BE2C (cell line): ENCODE results near the gene ESRRG.

- RRBS, result no CpG with 5 or more reads among the region's 5 CpGs
Measured at GRCh38 chr1:212691733-212691940, 8.0 kb downstream of the BATF3 start.

GRCh38 chr1:212698859-212699541, 640 bp downstream of the BATF3 start:
- RRBS, result 4% methylated on average over 7 of the region's 42 CpGs

DNA sequence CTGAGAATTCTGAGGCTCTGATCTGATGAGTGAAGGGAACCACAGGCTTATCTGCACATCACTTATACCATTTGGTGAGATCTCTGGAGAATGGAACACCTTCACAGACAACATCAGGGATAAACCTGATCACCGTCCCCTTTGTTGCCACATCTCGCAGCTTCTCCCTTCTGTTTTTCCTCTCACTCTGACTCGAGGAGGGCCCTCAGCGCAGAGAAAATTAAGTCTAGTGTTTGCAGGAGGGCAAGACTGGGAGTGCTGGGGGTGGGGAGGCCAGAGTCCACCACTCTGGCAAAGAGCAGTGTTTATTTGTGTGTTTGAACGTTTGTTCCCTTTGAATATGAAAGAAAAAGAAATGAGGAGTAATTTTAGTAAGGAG, 29.0 kb upstream of the BATF3 start:
- RRBS, result no CpG with 5 or more reads among the region's 5 CpGs

DNA sequence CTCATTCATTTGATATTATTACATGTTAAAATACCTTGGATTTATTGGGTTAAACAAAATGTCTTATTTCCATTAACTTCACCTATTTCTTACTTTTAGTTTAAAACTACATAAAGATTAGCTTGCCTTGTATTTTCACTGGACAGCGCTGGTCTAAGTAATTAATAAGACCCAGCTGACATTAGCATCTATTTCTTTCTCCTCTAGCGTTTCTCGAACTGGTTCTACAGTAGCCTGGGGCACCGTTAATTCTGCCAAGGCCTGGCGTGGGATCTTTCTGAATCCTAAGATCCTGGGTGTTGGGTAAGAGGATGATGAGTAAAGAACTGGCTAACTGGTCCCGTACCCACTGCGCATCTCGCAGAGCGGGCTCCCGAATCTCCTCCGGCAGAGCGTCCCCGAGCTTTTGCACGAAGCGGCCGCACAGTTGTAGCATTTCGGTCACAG, 370 bp downstream of the NSL1 start:
- RRBS, result no CpG with 5 or more reads among the region's 17 CpGs

DNA sequence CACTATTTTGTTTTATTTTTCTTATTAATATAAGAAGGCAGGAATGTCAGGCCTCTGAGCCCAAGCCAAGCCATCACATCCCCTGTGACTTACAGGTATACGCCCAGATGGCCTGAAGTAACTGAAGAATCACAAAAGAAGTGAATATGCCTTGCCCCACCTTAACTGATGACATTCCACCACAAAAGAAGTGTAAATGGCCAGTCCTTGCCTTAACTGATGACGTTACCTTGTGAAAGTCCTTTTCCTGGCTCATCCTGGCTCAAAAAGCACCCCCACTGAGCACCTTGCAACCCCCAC, 36.2 kb upstream of the VASH2 start:
- RRBS, result no CpG with 5 or more reads among the region's 2 CpGs

DNA sequence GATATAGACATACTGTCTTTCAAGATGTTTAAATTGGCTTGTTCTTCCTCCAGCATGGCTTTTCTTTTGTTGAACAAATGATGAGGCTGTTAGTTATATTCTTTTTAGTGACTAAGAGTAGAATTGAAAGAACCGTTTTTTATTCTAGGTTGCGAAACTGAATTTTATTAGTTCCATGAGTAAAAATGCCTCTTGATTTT, 112.3 kb downstream of the RPS6KC1 start:
- RRBS, result no CpG with 5 or more reads among the region's 2 CpGs

GRCh38 chr1:213462620-213462970, 411.6 kb downstream of the RPS6KC1 start:
- RRBS, result no CpG with 5 or more reads among the region's 5 CpGs

GRCh38 chr1:213582486-213582728, 405.4 kb upstream of the PROX1 start:
- RRBS, result no CpG with 5 or more reads among the region's 2 CpGs

DNA sequence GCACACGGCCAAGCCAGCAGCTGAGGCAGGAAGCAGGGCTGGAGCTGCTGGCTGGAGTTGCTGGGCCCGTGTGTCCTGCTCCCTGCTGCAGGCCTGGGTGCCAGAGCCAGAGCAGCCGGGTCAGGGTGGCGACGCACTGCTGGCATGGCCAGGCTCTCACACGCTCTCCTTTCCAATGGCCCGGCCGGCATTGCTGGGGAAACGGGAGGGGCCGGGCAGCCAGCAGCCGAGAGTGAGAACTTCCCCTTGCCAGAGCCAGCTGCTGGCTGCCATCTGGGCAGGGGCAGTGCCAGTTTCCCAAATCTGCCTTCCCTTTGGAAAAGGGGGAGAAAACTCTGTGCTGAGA, 82.4 kb upstream of the PROX1 start:
- RRBS, result 81% methylated on average over 5 of the region's 11 CpGs

DNA sequence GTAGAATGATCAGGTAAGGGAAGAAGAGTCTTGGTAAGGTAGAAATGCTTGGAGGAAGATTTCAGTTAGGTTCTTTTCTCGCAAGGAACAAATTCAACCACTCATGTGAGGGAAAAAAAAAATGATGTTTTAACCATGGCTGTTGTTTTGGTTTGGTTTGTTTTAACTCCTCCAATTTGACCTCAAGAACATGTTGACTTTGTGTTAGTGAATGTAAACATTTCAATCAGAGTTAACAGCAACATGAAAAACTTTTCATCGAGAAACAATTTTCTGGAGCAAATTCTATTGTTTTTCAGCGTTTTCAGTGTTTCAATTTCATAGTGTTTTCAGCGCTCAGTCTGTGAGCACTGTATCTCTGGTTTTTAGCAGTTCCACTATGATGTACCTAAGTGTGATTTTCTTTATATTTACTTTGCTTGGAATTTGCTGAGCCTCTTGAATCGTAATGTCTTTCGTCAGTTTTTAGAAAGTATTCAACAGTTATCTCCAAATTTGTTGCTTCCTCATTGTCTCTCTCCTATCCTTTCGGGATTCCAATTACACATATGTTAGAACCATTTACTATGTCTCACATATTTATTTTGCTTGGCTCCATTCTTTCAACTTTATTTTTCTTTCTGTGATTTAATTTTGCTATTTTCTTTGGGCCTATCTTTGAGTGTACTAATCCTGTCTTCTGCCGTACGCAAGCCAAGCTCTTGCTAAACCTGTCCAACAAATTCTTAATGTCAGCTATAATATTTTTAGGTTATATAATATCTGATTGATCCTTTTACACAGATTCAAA, 48.8 kb upstream of the PROX1 start:
- RRBS, result no CpG with 5 or more reads among the region's 9 CpGs

DNA sequence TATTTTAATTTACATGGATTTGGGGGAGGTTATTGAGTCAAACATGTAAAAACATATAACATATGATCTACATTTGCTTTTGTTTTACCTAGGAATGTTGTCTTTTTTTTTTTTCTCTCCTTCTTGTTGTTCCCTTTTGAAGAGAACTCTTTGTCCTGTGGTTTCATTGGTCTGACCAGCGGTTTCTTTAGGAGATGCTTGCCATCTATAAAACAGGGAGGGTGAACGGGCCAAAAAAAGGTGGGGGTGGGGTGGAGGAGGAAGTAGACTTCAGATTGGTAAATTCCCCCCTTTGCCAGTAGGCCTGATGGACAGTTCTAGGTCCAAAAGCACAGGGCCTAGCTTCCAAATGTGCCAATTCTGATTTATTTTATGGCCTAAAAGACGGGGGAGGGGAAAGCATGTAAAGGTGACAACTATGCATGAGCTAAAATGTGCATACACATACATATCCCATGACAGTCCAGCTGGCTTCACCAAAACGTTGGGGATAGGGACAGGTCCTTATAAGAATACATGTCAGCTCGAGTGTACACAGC, 6.5 kb upstream of the PROX1 start:
- RRBS, result no CpG with 5 or more reads among the region's 5 CpGs

DNA sequence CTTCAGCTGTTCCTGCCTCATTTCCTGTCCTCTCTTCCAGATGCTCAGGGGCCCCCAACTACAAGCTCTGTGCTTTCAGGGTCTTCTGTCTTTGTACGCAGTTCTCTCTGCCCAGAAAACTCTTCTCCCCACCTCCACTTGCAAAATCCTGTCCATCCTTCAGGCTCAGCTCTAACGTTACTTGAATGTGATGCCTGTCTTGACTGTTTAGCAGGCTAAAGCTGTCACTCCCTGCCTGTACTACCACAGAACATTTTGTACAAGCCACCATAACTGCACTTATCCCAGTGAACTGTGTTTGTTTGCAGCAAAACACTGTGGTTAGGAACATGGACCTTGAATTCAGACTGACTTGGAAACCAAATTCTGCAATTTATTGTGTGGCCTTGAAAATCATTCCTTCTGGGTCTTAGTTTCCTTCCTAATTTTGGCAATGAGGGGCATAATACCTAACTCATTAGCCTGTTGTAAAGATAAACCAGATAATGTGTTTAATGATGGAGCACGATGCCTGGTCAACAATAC, 2.2 kb upstream of the SMYD2 start:
- RRBS, result no CpG with 5 or more reads among the region's 3 CpGs

- RRBS, result no CpG with 5 or more reads among the region's 7 CpGs
Measured at GRCh38 chr1:214331916-214332299, 50.9 kb downstream of the SMYD2 start.

GRCh38 chr1:214362097-214362335, 81.1 kb downstream of the SMYD2 start:
- RRBS, result no CpG with 5 or more reads among the region's 1 CpG

DNA sequence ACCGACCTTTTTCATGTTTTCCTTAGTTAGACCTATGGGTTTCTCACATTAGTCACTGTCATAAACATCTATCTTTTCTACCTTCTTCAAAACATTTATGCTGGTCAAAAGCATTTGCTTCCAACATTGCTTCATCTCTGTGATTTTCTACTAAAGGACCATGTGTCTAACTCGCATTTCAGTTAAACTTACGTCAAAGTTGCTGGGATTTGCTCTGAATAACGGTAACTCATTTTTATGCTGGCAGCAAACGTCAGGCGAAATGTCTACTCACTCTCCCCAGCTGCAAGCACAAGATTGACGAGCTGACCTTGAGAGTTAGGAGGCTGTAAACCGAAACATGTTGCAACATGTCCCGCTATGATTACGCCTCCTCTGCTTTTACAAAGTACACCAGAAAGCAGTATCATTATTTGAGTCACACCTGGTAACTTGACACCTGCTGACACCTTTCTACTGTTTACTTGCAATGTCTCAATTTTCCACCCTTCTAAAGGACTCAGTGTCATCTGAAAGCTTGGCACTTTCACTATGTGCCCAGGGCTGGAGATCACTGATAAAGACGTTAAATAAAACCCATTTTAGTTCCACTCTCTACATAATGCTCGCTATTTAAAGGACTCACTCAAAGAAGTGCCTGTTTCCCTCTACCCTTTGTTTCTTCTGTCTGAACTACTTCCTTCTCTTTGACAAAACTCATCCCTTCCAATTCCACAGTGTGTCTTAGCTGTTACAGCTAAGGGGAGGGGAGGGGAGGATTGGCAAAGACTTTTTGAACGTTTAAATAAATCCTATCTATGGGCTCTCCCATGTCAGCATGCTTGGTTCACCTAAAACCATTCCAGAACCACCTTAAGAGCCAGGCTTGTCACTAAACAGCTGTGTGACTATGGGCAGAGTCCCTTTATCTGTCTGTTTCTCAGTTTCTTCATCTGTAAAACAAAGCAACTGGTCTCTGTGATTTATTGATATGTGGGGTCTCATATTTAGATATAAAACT, 111.8 kb downstream of the PTPN14 start:
- RRBS, result no CpG with 5 or more reads among the region's 13 CpGs

- RRBS, result no CpG with 5 or more reads among the region's 4 CpGs
Measured at GRCh38 chr1:214573951-214574377, 22.6 kb upstream of the PTPN14 start.

- RRBS, result 40% methylated on average over 3 of the region's 9 CpGs
Measured at GRCh38 chr1:215637059-215637744, 70.1 kb downstream of the KCTD3 start.

DNA sequence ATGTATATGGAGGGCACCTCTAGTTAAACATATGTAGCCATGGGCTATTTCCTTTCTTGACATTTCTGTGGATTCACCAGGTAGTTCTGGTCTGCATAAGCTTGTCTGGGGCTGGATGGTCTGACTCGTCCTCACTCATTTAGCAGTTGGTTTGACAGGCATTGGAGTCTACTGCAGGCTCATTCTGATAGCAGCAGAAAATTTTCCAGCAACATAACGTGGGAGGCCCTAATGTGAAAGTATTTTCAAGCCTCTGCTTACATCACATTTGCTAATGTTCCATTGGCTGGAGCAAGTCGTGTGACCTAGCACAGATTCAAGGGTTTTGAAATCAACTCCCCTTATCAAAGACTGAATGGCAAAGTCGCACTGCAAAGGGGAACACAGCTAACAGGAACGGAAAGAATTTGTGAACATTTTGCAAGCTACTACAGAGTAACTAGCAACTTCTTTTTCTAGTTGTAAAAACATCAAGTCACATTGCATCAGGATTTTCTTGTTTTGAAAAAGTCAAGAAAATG, 2.3 kb upstream of the USH2A start:
- RRBS, result no CpG with 5 or more reads among the region's 5 CpGs

DNA sequence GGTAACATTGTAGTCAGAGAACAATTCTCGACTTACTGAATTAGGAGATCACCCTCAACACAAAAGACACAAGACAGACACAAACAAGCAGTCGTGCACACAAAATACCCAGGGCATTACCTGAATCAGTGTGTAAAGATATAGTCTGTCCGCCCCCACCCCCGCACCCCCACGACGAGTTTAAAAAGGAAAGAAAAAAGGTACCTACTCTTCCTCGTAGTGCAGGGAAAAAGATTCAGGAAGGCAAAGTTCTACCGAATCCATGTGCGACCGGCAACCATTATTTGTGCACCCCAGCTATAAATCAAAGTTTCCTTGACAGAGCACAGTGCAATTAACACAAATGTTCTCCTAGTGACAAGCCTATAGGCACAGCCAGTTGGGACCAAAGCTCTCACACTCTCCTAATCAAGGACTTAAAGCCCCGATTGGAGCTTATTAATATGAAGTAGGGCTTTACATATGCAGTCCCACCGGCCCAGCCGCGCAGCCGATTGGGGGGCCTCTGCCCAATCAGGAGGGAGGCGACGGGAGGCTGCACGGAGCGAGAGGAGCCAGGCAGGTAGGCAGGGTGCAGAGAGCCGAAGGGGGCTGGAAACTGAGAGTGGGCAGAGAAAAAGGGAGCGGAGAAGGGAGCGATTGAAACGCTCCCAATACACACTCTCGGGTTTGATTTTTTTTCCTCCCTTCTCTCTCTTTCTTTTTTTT, at the start of gene ESRRG:
Gene ESRRG (minus strand): TSS at position 394 of the 708 bp plus-strand sequence.
- RRBS, result no CpG with 5 or more reads among the region's 24 CpGs

DNA sequence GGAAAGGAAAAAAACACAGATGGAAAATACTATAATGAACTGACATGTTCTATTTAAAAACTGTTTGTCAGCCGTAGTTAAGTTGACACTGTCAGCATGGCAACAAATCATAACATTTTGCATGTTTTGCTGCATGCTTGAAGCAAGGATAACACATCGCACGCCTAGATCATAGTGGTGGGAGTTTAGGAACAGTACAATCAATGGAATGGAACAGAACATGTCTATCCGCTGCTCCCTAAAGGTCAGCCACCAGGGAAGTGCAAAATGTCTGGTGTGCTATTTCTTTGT, 62.5 kb upstream of the ESRRG start:
- RRBS, result no CpG with 5 or more reads among the region's 4 CpGs